Left common carotid artery plus branches (tissue), 1 donor: ENCODE results near the genes COPS3 and NT5M.

DNA sequence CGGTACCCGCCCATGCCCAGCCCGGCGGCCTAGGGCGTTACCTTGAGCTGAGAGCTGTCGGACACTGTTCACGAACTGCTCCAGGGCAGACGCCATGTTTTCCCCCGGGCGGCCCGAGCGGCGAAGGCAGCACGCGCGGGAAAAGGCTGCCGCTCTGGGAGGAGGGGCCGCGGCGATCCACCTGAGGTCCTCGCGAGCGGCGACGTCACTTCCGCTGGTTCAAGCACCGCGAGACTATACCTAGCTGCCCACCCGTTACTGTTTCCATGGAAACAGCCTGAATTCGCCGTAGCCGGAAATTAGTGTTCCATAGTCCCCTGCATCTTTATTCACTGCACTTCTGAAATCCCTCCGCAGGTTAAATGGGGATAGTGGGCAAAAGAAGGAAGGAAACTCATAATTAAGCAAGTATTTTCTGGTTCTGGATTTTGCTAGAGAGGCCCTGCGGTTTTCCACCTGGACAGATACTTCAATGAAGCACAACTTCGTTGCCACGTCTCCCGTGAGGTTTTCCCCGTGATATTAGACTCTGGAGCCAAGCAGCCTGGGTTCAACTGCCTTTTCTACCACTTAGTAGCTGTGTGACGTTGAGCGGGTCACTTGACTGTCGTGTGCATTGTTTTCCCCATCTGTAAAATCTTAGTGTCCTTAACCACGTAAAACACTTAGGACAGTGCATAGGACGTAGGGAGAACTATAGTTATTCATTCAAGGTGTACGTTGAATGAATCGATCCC is at the start of gene COPS3:
Gene COPS3 (minus strand): TSS at position 156 of the 737 bp plus-strand sequence.
- PRO-cap, result unidirectional peak, minus-strand start at position 207 of the sequence

DNA sequence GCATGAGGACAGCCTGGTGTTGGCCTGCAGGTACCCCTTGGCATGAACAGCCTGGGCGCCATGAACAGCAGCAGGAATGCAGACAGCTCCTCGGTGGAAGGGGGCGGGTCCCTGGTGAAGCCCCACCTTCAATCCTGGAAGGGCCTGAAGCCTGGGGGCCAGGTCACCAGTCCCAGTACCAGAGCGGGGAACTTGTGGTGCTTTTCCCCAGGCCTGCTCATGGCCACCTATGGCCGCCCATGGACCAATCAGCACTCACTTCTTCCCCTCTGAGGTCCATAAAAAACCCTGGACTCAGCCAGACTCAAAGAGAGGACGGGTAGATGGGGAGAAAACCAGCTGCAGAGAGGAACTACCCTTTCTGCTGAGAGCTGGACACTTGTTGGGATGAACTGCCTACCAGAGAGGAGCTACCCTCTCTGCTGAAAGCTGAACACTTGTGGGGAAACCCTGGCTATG is 2.0 kb upstream of the NT5M start:
- PRO-cap, result no peak

DNA sequence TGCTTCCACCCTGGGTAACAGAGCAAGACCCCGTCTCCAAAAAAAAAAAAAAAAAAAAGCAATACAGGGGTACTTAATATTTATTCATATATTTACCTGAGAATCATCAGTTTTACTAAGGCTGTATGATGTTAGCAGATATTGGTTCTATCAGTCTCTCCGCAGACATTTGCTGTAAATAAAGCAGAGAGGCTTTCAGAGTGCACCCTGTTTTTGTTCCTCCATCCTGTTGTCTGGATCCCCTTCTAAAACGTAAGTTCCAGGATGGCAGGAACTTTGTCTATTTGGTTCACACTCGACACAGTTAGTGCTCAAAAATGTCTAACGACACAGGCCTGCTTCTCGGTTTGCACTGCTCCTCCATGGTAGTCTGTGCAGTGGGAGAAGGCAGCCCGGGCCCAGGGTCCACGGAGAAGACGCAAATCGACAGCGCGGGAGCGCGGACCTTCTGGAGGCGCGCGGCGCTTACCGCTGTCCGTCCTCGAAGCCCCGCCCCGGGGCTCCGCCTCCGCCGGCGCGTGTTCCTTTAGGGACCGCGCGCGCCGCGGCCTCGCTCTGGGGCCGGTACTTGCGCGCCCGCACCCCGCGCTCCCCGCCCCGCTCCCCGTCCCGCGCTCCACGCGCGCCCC is at the start of gene NT5M:
Gene NT5M (plus strand): TSS at position 553 of the 629 bp plus-strand sequence.
- PRO-cap, result unidirectional peak, plus-strand start at position 529 of the sequence

DNA sequence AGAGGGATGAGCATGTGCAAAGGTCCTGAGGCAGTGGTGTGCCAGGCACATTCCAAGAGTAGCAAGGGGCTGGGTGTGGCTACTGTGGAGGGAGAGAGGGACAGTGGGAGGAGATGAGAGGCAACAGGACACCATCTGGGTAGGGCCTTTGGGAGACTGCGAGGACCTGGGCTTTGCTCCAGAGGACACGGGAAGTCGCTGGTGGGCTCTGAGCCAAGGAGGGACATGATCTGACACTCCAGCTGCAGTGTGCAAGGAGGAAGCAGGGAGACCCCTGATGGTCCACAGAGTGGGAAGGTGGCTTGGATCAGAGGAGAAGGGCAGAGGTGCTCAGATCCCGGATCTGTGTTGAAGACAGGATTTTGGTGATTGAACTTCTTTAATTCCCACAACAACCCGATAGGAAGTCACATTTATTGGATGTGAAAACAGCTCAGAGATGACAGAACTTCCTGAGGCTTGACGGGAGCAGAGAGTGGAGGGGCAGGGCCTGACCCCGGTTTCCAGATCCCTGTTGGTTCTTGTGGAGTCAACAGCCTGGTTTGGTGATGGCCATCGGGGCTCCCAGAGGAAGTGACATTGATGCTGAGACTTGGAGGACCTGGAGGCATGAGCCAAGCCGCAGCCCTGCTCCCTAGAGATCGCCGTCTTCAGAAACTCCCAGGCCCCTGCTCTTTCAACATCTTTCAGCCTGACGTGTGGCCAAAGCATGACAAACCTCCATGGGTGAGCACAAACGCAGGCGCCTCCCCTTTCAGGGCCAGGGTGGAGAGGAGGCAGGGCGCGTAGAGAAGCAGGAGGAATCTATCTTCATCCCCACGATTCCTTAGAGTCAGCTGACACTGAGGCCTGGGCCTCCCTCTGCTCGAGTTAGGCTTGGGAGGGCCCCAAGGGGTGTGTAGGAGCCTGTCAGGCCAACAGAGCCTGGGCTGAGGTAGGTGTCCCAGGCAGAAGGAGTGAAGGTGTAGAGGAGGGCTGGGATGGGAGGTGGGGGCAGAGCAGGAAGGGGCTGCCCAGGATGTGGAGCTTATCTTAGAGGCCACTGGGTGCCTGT is 56.3 kb upstream of the MED9 start:
- PRO-cap, result no peak

- PRO-cap, result no peak
These were observed 7.6 kb downstream of the MED9 start for GRCh38 chr17:17484351-17484943.

GRCh38 chr17:17490895-17492212 is 4.8 kb downstream of the RASD1 start:
- PRO-cap, result no peak

DNA sequence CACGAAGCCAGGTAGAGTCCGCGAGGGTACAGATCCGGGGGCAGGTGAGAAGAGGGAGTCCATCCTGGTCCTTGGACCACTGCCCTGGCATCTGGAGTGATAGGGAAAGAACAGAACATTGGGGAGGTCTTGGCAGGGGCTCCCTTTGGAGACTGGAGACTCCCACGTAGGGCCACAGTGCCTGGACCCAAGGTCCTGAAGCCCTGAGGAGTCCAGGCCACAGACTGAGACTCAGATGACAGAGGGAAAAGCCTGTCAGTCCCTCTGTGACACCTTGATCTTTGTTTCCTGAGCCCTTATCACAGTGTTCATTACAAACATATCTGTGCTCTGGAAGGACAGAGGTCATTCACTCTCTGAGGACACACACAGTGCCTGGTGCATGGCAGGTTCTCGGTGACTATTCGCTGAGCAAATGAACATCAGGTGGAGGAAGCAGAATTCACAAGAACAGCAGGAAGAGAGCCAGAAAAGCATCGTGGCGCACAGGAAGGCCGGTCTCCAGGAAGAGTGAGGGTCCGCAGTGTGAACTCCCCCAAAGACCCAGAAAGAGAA is 20.6 kb downstream of the PEMT start:
- PRO-cap, result no peak

GRCh38 chr17:17575211-17576424 is 15.9 kb downstream of the PEMT start:
- PRO-cap, result no peak

- PRO-cap, result no peak
These were observed 33.1 kb downstream of the RAI1 start for GRCh38 chr17:17714321-17714817.

GRCh38 chr17:17721986-17723103 is 41.1 kb downstream of the RAI1 start:
- PRO-cap, result no peak

GRCh38 chr17:17723362-17724394 is 42.4 kb downstream of the RAI1 start:
- PRO-cap, result no peak

- PRO-cap, result no peak
These were observed 67.8 kb downstream of the RAI1 start for GRCh38 chr17:17748829-17749766.

DNA sequence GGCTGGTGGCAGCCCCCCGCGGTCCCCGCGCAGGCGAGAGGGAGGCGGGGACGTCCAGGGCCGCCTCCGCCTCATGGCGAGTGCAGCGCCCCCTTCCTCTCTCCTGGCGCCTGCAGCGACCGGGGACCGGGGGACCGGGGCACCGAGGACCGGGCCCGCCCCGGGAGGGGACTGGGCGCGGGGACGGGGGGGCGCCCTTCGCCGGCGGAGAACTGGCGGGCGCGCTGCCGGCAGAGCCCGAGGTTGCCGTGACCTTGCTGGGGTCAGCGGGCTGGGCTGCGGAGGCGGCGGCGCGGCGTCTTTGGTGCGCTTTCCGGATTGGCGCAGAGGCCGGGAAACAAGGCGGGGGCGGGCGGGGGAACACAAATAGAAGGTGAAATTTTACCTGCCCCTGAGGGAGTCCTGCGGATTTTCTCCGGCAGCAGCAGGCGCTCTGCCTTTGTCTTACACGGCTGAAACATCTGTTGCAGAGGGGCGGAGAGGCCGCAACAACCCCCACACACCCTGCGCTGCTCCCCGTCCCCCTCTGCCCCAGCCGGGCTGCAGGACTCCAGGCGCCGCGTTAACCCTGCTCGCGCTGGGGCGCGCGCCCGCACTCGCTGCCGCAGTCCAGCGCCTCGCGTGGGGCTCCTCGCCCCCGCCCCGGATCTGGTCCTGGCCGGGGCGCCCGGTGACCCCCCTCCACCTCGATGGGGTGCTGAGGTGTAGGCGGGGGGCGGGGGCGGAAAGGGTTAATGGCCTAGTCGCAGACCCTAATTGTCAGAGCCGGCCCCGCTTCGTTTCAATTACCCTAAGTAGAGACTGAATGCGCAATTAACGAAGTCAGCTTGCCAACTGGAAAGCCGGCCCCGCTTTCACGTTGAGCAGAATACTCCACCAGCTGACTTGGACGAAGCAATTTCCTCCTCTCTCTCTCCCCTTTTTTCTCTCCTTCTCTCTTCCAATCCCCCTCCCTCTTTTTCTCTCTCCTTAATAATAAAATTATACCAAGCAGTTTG is 53.4 kb downstream of the SREBF1 start:
- PRO-cap, result no peak

DNA sequence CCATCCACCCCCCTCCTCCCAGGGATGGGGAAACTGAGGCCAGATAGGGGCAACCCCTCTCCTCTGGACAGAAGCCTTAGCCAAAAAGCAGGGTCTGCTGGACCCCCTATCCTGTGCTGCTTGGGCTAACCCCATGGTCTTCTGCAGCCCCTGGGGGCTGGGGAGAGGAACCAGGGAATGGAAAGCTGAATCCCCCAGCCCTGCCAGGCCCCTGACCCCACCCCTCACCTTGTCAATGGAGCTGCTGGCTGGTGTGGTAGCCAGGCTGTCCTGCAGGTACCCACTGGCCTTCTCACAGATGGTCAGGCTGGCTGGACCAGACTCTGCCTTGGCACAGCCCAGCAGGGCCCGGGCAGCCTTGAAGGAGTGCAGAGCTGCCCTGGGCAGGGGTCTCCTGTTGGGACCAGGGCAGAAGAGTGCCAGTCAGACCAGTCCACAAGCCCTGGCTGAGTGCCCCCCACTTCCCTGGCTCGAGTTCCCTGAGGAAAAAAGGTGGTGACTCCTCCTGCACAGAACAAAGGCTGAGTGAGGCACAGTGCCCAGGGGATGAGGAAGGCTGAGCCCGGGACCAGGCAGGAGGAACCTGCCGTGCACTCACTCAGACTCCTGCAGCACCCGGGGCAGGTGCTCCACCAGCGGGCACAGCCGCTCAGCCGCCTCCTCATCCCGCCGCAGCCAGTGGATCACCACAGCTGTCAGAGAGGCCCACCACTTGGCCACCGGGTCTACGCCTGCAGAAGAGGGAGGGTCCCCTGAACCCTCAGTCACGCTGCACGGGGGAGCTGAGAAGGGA is 22.6 kb downstream of the SREBF1 start:
- PRO-cap, result no peak

DNA sequence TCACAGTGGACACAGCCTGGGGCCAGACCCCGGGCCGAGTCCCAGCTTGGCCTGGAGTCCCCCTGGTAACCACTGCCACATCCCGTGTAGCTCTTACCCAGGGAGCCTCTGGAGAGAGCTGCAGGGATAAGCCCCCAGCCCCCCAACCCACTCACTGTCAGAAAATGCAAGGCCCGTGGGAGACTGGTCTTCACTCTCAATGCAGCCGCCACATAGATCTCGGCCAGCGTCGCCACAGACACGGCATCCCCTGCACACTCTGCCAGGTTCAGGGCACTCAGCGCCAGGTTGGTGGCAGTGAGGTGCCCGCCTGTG is 20.8 kb downstream of the SREBF1 start:
- PRO-cap, result no peak

- PRO-cap, result no peak
These were observed 18.5 kb downstream of the SREBF1 start for GRCh38 chr17:17818410-17818638.

DNA sequence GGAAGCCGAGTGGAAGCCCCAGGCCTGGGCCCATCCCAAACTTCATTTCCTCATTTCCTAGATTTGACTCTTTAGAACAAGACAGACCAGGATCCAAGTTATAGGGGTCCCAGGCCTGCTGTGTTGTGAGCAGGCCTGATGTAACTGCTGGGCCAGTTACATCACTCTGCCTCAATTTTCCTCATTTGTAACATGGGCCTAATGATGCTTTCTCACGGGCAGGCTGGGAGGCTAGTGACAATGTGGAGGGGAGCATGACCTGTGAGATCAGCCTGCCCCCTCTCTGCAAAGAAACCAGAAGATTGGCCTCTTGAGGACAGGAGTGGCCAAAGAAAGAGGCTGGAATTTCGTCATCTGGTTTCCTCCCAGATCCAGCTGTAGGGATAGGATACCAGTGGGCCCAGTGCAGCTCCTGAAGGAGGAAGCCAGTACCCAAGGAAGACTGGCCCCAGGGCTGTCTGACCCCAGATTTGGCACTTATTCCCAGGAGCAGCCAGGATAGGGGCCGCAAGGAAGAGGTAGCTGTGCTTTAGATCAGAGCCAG is 564 bp upstream of the SREBF1 start:
- PRO-cap, result no peak

DNA sequence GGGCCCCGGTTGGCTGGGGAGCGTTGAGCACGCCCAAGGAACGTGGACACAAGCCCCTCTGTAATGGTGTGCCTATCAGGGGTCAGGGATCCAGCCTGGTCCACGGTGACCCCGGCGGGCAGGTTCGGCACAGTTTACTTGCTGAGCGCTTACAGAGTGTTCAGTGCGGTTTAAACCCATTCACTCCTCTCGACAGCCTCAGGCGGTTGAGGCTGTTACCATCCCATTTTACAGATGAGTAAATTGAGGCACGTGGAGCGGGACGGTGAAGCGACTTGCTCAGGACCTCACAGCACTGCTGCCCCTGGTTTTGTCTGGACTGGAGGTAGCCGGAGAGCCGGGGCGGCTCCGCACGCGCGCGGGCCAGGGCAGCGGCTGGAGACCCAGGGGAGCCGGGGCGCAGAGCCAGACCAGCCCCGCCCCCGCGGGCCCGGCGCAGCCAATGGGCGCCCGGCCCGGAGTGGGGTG is 3.0 kb upstream of the SREBF1 start:
- PRO-cap, result bidirectional peak, plus-strand start outside the sequence, minus-strand start at position 377 of the sequence

DNA sequence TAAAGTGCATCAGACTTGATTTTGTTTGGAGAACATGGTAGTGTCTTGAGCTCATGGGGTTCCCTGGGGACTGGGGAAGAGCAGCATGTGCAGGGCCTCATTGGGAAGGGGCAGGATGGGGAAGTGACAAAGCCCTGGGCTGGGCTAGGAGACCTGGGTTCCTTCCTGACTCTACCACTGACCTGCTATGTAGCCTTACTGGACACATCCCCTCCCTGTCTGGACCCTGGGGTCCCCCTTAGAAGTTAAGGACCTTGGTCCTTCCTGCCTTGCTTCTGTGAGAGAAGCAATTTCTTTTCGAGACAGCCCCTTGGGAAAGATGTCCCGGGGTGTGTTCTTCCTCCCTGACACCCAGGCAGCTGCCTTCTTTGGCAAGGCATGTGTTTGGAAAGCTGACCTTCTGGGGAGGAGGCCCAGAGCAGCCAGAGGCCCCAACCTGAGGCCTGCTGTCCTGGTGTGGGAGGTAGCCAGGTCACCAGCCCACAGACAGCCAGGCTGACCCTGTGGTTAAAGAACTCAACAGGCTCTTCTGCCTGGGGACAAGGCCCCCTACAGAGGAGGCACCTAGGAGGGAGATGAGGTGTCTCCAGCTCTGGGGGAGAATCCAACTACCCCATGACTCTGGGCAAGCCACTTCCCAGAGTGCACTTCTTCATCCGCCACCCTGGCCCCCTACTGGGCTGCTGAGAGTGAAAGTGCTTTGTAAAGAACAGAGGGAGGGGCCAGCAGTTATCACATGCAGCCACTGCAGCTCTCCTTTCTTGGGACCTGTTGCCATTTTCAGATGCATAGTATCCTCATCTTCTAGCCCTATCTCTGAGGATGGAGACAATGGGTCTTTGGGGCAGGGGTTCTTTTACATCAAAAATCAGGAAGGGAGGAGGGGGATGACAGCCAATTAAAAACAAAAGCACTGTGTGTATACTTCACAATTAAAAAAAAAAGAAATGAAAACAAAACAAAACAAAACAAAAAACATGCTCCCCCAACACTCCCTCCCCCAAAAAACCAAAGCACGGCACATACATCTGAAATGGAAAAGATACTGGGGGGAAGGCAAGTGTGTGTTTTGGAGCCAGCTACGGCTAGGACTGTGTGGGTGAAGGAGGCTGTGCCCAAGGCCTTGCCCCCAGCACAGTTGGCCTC is 13.1 kb upstream of the SREBF1 start:
- PRO-cap, result no peak

GRCh38 chr17:17854788-17855699 is 18.3 kb upstream of the SREBF1 start:
- PRO-cap, result no peak